Fallopian tube (tissue), 1 donor: ENCODE results near the genes MGAT3 and FAM83F.

- PRO-cap, result bidirectional peak, plus-strand start at chr22:38924050, minus-strand start at chr22:38923936
Measured at GRCh38 chr22:38923597-38924245, 33.7 kb upstream of the APOBEC3A start.

DNA sequence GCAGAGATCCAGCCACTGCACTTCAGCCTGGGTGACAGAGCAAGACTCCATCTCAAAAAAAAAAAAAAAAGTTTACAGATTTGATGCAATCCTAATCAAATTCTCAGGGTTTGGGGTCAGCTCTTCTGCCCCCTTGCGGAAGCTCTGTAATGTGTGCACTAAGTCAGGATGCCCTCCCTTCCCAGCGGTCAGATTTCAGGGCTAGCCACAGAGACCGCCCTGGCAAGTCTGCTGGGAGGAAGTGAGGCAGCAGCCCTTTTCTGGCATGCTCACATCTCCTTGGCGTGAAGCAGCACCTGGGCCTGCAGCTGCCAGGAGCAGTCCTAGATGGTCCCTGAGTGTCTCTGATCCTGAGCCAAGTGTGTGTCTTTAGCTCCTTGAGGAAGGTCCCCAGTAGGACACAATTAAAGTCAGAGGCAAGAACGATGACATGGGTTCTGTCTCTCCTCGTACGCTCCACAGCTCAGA, 10.9 kb upstream of the APOBEC3C start:
- PRO-cap, result no peak

DNA sequence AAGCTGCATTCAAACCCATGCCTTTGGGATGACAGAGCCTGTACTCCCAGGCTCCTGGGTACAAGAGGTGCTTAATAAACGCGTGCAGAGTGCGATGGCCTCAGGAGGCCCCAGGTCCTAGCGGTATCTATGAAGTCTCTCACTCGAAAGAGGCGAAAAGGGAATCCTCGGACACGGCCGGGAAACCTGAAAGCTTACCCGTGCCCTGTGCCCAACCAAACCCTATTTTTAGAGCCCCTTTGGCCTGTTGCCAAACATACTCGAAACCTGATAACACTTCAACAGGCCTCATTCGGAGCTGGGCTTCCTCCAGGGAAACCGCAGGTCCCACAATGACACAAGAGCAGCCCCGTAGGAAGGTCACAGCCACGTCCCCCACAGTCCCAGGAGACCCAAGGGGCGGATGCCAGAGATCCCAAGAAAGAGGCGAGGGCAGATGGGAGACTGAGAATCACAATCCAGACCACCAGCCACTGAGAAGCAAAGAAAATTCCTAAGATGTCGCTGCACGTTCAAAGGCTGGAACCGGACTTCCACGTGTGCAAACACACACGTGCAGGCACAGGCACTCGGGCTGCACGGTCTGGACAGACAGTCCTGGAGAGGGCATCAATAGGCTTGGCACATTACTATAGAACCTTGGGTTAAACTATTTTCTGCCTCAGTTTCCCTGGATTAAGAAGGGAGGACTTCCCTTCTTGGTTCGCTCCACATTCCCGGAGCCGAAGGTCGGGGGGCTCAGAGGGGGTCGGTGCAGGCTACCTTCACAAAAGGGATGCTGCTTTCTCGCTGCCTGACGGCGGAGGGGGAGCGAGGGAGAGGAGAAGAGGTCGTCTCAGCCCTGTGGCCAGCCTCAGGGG, 8.2 kb downstream of the PDGFB start:
- PRO-cap, result no peak

GRCh38 chr22:39237847-39238204, 7.0 kb downstream of the PDGFB start:
- PRO-cap, result no peak

DNA sequence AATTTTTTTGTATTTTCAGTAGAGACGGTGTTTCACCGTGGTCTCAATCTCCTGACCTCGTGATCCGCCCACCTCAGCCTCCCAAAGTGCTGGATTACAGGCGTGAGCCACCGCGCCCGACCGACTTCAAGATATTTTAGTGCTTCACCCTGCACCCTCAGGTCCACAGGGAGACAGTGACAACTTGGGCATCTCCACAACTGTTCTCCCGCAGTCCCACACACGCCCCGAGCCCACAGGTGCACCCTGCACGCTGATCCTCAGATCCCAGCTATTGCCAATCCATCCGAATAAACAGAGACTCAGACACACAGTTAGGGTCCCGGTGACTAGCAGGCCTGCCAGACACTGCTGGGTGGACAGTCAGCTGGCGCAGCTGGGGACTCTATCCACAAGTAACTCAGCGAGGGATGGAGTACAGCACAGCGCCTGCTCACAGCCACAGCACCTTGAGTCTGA, 7.9 kb downstream of the RPL3 start:
- PRO-cap, result no peak

- PRO-cap, result no peak
Measured at GRCh38 chr22:39313471-39314532, 5.6 kb downstream of the RPL3 start.

DNA sequence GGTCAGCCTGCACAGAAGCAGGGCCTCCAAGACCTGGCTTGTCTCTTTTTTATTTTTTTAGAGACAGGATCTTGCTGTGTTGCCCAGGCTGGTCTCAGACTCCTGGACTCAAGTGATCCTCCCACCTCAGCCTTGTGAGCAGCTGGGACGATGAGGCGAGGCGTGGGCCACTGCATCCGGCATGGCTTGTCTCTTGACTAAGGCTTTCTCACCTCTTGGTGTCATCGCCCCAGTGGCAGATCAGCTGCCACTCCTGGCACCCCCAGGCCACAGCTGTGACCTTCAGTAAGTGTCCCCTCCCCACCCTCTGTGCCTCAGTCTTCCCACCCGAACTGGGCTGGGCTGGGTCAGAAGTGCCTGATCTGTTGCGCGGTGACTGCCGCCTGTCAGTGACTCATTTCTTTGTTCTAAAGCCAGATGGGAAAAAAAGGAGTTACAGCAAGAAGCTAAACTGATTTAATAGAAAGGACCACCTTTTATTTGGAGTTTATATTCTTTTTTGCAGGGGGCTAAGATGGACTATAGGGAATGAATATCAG, 3.6 kb downstream of the SYNGR1 start:
- PRO-cap, result no peak

- PRO-cap, result no peak
Measured at GRCh38 chr22:39434086-39434872, 22.5 kb upstream of the MGAT3 start.

GRCh38 chr22:39456682-39457595, at the start of gene MGAT3:
Gene MGAT3, plus strand, starts transcription at chr22:39457012.
- PRO-cap, result unidirectional peak, plus-strand start at chr22:39457046

DNA sequence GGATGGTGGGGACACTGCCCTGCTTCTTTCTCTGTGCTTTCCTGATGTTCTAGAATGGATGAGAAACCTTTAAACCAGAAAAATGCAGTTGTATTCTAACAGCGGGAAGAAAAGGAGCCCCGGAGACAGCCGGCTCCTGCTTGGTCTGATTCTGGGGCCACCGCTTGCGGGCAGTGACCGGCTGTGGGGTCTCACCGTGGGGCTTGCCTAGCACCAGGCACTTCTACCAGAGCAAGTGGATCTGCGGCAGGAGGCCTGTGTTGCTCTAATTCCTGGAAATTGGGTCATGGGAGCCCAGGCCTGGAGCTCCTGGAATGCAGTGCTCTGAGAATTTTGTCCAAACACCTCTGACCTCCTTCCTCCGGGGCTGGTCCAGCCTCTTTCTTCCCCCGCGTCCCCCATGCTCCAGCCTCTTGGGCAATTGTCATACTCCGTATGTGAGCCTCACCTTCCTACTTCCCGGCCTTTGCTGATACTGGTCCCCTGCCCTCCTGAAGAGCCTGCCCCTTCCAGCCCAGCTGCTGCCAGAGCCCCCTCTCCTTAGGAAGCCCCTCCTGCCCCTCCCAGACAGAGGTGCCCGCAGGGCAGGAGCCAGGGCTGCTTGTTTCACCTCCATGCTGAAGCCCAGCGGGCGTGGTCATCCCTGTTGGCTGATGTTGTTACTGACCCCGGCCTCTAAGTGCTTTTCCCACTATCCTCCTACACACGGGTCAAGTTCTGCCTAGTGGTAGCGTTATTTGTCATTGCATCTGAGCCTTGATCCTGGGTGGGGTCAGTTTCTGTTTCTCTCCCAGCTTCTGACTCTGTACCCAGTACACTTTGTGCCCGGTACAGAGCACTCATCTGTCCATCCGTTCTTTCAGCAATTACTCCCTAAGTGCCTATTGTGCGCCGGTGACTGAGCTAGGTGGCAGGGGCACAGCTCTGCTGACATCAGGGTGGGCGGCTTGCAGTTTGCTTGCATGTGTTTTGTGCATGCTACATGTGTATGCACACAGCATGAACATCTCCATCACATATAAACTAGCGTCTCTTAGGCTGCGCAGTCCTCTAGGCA, 9.6 kb downstream of the MGAT3 start:
- PRO-cap, result no peak

DNA sequence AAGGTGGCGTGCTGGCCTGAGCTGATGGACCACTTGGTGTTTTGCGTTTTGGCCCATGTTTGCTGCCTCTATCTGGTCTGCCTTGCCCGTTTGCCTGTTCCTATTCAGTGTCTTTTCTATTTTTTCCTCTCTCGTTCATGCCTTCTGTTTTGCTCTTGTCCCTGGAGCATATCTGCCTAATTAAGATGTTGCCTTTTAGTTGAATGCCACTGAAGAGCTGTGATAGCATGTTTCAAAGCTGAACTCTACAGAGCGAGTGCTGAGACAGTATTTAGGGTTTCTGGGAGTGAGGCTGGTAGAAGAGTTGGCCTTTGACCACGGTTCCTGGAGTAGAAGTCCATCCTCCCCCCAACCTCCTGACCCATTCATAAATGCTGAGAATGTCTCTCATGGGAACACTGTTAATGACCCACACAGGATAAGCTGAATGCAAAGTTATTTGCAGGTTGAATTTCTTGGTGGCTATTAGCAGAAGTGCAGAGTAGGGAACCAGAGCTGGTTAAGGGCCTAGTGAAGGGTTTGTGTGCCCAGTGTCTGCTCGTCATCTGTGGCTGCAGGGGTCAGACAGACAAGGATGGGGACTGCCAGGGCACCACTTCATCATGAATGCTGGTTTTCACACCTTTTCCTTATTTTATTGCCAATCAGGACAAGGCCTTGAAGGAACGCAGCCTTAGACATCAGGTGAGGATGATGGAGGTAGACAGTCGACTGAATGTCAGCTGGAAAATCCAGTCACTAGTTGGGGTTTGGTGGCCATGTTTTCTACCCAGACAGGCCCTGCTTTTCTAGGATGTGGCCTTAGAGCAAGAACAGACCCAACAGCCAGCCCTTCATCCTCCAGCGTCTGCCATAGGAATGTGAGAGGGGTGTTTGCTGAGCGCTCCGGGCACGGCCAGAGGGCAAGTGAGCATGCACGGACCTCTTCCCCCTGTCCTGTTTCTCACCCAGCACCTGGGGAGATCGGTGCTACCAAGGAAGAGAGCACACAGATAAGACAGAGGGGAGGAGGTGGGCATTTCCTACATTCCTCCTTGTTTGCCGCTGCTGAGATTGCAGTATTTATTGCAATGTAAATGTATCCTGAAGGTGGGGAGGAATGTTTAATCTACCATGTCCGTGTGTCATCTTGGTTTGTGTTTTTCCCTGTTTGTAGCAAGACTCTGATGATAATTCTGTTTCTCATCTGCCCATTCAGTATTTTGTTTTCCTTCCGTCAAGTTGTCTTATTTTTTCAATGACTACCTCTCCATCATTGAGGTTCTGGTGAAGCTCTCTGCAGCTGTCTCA, 5.3 kb upstream of the ATF4 start:
- PRO-cap, result no peak

- PRO-cap, result bidirectional peak, plus-strand start at chr22:39521147, minus-strand start at chr22:39521030
Measured at GRCh38 chr22:39520936-39521393, 603 bp downstream of the ATF4 start.

DNA sequence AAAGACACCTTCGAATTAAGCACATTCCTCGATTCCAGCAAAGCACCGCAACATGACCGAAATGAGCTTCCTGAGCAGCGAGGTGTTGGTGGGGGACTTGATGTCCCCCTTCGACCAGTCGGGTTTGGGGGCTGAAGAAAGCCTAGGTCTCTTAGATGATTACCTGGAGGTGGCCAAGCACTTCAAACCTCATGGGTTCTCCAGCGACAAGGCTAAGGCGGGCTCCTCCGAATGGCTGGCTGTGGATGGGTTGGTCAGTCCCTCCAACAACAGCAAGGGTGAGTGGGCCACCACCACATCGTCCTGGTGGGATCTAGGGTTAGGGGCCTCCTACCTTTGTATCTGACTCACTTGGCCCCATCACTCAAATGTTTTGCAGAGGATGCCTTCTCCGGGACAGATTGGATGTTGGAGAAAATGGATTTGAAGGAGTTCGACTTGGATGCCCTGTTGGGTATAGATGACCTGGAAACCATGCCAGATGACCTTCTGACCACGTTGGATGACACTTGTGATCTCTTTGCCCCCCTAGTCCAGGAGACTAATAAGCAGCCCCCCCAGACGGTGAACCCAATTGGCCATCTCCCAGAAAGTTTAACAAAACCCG, 1.1 kb downstream of the ATF4 start:
- PRO-cap, result no peak

DNA sequence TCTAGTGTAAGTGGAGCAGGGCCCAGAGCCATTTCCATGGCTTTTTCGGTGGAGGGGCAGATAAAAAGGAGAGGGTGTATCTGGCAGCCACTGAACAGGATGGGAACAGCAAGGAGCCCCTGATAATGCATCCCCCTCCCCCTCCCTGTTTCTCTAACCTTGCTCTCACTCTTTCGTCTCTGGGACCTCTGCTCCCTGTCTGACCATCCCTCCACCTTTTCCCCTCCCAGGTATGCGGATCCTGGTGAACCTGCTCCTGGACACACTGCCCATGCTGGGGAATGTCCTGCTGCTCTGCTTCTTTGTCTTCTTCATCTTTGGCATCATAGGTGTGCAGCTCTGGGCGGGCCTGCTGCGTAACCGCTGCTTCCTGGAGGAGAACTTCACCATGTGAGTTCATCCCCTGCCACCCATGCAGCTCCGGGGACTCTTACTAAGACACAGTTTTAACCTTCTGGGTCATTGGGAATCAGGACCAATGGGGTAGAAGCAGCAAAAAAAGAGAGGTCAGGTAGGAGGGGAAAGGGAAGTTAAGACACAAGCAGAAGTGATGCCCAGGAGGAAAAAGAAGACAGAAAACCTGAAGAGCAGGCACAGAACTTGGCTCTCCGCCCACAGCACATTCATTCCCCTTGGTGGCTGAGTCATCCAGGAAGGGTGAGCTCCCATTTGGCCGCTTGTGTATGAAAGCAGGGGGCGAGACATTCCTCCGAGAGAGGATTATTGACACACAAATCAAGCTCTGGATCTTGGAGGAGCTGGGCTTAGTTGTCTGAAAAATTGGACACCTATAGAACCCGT, 64.0 kb downstream of the CACNA1I start:
- PRO-cap, result no peak

GRCh38 chr22:39933567-39934303, 26.5 kb upstream of the TMA7B start:
- PRO-cap, result no peak

DNA sequence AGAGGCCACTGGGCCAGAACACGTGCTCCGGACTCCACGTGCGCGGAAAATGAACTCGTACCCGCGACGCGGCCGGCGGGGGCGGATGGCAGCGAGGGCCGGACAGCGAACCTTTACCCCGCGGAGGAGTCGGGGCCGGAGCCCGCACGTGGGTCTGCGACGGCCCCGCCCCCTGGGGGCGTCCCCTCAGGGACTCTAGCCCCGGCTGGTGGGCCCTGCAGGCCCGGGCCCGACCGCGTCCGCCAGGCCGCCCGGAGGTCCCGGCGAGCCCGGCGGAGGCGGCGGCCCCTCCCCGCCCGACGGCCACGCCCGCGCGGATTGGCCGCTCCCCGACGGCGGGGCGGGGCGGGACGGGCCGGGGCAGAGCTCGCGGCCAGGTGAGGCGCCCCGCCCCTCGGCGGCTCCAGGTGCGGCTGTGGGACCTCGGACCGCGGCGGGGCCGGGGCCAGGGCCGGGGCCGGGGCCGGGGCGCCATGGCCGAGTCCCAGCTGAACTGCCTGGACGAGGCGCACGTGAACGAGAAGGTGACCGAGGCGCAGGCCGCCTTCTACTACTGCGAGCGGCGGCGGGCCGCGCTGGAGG, at the start of gene FAM83F:
Gene FAM83F (plus strand): TSS at position 385 of the 582 bp plus-strand sequence.
- PRO-cap, result bidirectional peak, plus-strand start at position 406 of the sequence, minus-strand start at position 244 of the sequence

DNA sequence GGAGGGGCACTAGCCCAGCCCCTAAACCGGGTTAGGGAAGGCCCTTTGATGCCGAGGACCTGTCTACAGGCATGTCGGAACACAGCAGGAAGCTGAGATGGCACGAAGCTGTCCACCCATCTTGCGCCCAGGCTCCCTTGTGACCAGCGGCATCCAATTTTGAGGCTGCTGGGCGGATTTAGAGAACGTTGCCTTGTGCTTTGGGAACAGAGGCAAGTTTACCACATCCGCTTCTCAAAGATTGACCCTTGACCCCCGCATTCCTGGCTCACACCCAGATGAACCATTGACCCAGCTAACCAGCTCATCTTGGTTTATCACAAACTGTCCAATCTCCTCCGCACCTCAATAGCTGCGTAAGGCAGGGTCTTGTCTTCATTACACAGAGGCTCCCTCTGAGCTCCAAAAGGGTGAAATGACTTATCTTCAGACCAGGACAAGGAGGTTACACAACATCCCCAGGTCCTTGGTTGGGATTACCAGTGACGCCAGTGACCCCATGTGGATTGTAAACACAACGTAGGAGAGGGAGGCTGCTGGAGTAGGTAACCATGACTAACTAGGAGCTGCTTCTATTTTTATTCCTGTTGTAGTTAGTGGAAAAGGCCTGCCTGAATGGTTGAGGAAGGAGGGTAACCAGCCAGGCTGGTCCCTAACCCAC, 4.6 kb downstream of the FAM83F start:
- PRO-cap, result no peak

- PRO-cap, result no peak
Measured at GRCh38 chr22:40031629-40032351, 37.0 kb downstream of the FAM83F start.

DNA sequence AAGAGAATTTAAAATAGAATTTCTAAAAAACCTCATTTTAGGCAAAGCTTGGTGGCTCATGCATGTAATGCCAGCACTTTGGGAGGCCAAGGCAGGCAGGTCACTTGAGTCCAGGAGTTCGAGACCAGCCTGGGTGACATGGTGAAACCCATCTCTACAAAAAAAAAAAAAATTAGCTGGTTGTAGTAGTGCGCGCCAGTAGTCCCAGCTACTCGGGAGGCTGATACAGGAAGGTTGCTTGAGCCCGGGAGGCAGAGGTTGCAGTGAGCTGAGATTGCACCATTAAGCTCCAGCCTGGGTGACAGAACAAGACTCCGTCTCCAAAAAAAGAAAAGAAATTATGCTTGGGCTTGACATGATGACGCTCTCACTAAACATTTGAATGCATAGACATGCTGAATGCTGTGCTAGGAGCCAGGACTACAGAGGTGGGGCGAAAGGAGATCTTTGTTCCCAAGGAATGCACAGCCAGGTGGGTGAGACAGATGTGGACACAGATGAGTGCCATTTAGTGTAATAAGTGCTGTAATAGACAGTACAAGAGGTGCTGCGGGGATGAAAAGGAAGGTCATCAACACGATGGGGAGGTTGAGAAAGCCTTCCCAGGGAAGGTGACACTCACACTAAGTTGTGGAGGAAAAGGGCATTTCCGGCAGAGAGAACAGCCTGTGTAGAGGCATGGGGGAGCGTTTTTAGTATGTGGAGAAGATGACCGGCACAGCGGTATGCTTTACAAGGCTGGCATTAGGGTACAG, 60.1 kb downstream of the FAM83F start:
- PRO-cap, result no peak

DNA sequence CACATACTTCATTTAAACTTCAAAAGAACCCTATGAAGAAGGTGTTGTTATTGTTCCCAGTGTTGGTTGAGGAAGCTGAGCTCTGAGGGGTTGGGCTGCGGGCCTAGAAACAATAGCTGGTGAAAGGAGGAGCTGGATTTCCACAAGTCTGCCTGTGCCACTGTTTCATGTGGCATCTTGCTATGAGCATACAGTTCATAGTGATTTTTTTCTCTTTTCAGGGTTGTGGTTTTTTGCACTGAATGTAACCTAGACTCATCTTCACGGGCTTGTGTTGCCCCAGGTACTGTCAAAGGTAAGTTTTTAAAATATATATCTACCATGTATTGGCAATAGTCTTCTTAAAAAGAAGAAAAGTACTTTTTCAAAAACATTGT, 60.9 kb upstream of the TNRC6B start:
- PRO-cap, result no peak